Vermiform appendix (tissue), 1 donor: ENCODE data around the genes PKN2, GBP3 and LRRC8B.

GRCh38 chr1:86853035-86853472, 60.9 kb downstream of the SELENOF start:
- PRO-cap = no peak

DNA sequence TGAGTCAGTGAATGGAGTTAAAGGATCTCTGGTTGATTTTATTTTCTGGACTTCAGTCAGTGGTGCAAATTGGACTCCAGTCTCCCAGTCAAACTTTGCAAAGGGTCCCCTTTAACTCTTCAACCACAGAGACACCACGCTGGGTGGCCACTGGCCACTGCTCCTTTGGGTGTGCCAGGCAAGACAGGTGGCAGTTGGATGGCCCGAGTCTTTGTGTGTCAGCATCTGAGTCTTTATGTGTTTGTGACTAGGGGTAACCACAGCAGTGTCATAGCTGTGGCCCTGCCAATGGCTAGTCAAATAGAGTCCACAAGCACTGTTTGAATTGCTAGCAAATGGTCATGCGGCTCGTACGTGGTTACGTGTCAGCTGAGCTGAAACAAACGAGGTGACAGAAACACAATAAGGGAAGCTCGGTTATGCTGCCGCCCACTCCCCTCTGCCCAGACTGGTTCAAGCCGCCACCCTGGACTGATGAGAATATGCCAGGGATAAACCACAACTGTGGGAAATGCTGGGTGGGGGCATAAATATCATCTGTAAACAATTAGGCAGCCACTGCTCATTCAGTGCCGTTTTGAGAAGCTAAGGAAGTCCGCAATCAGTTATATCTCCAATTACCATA, 174.3 kb upstream of the LMO4 start:
- PRO-cap = no peak

DNA sequence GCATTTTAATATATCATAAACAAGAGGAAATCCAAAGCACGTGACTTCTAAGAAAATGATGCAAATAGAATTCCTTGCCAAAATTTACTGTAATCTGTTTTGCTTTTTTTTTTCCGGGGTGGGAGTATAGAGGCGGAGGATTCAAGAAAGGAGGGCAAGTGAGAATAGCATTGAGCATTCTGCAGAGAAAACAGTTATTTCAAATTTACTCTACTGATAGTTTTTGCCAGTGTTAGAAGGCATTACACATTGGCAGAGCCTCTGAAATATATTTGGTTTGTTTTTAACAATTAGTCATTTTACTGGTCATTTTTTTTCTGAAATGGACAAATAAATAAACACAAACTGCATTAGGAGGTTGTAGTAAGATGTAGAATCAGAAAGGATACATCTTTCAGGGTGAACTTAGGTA, 498.4 kb downstream of the LMO4 start:
- PRO-cap = no peak

DNA sequence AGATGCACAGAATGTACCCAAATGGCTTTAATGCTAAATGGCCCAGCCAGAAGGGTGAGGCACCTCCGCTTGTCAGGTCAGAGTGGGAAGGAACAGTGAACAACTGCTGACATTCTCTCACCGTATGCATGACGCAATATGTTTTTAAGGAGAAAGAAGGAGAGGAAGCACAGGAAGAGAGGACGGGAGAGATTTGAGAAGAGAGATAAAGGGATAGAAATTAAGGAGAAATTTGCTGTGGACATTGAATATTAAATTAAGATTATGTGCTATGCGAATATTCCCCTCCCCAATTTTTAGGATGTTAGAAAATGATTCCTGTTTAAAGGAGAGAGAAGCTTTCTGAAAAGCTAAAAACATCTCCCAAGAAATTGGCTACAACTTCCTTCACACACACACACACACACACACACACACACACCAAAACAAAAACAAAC, 525.5 kb downstream of the LMO4 start:
- PRO-cap = no peak

GRCh38 chr1:88683926-88684842, at the start of gene PKN2:
Gene PKN2 (plus strand): TSS chr1:88684273.
- PRO-cap = bidirectional peak, plus-strand start at chr1:88684345, minus-strand start at chr1:88683964

GRCh38 chr1:89005138-89006248, 13.1 kb upstream of the KYAT3 start:
- PRO-cap = no peak

- PRO-cap = no peak
Measured at GRCh38 chr1:89010880-89011311, 11.8 kb downstream of the GBP3 start.

- PRO-cap = bidirectional peak, plus-strand start at chr1:89022428, minus-strand start at chr1:89022257; unidirectional peak, minus-strand start at chr1:89022807
Measured at GRCh38 chr1:89022127-89023071, at the start of gene GBP3. Gene GBP3 (minus strand): TSS chr1:89022866.

DNA sequence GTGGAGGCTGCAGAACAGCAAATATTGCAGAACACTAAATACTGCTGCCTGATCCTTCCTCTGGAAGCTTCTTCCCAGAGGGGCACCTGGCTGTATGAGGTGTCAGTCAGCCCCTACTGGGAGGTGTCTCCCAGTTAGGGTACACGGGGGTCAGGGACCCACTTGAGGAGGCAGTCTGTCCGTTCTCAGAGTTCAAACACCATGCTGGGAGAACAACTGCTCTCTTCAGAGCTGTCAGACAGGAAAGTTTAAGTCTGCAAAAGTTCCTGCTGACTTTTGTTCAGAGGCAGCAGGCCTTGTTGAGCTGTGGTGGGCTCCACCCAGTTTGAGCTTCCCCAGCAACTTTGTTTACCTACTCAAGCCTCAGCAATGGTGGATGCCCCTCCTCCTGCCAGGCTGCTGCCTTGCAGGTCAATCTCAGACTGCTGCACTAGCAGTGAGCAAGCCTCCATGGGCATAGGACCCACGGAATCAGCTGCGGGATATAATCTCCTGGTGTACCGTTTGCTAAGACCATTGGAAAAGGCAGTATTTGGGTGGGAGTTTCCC, 11.3 kb upstream of the GBP3 start:
- PRO-cap = unidirectional peak, minus-strand start at position 250 of the sequence

DNA sequence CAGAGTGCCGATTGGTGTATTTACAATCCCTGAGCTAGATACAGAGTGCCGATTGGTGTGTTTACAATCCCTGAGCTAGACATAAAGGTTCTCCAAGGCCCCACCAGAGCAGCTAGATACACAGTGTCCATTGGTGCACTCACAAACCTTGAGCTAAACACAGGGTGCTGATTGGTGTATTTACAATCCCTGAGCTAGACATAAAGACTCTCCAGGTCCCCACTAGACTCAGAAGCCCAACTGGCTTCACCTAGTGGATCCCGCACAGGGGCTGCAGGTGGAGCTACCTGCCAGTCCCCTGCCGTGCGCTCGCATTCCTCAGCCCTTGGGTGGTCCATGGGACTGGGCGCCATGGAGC, 1.8 kb upstream of the GBP2 start:
- PRO-cap = no peak

DNA sequence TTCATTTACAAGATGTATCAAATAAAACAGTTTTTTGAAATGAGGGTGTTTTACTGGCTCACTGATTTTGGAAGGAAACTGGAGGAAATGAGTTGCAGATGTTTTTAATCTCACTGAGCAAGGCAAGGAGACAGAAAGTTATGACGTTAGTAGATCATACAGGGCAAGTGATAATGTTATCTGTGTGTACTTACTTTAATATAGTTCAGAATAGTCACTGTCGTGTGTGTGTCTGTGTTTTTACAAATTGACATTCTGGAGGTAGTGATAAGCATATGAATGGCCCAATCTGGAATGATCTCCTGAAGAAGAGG, 1.9 kb upstream of the GBP4 start:
- PRO-cap = bidirectional peak, plus-strand start at position 113 of the sequence, minus-strand start at position 80 of the sequence; bidirectional peak, plus-strand start at position 201 of the sequence, minus-strand start at position 172 of the sequence

GRCh38 chr1:89269009-89269670, 3.5 kb downstream of the GBP5 start:
- PRO-cap = no peak

- PRO-cap = no peak
Measured at GRCh38 chr1:89311793-89312238, 39.2 kb upstream of the GBP5 start.

DNA sequence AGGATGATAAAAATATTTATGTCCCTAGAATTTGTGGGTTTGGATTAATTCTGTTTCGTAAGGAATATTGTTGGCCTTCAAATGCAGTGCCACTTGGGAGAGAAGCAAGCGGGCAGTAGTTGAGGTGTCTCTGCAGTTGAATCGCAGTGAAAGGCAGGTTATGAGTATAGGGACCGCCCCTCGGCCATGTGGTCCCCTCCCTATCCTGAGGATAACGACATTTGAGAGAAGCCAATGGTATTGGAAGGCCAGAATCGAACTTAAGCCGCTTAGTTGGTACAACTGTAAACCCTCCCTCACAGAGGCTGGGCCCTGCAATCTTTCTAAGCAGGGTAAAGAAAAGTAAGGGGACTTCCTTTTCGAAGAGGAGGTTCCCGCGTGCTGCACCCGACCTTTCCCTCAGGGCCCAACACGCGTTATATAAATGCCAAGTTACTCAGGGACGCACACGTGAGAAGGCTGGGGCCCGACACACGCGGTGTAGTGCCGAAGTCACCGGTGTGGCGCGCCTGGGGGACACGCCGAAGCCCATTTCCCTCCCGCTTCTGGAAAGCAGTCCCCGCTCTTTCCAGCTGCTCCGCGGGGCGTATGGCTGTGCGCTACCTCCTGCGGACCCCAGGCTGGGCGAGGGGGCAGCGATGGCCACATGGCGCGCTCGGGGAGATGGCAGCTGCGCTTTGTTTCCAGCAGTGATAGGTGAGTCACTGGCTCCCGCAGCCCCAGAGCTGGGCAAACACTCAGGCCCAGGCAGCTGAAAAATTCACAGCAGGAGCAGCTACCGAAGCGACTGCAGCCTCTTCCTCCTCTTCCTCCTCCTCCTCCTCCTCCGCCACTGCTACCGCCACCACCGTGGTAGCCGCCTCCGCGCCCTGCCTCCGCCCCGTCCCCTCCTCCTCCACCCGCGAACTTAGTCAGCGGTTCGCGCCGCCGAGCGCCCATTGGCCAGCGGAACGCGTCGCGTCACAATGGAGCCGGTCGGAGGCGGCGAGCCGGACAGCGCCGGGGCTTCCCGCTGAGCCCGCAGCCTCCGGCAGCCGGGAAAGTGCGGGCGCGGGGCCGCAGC, at the start of gene LRRC8B:
LRRC8B (plus strand) TSS at position 938 of the 1,063 bp plus-strand sequence.
- PRO-cap = unidirectional peak, plus-strand start at position 356 of the sequence; bidirectional peak, plus-strand start at position 451 of the sequence, minus-strand start at position 396 of the sequence; bidirectional peak, plus-strand start at position 965 of the sequence, minus-strand start at position 834 of the sequence

- PRO-cap = no peak
Measured at GRCh38 chr1:89645038-89645684, 12.2 kb downstream of the LRRC8C start.

DNA sequence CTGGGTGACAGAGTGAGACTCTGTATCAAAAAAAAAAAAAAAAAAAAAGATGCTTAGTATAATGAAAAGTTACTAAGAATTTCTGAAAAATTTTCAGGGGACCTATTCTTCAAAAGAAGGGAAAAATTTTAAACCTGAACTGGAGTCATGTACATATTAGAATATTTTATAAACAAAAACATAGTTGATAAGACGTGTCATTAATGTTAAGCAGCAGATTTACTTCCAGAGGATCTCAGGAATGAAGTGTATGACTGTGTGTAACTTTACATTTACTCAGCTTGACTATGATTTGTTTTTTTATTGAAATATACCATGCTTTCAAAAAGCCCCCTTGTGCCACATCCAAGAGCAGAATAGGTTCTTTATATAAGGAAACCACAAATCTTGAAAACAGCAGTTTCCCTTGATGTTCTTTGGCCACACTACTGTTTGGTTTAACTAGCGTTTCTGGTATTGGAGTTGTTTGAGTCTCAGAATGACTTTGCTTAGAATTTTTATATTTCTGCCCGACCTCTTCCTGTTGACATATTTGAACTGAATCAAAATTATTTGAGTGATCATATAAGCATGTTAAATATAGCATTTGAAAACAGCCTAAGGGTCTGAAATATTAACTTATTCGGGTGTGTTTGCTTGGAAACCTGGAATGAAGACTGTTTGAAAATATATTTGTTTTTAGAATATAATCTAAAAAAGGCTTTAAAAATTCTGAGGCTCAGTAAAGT, 25.0 kb downstream of the LRRC8C start:
- PRO-cap = no peak

GRCh38 chr1:89687109-89687719, 54.3 kb downstream of the LRRC8C start:
- PRO-cap = no peak

DNA sequence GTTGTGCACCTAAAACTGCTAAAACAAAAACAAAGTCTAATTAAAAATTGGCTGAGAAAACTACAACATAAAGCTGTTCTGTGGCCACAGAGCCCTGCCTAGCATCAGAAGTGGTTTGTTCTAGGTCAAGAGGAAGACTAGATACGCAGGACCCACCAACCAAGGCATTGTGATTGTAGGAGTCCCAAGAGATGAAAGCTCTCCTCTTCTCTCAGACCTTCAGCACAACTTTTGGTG, 80.9 kb upstream of the LRRC8D start:
- PRO-cap = no peak

DNA sequence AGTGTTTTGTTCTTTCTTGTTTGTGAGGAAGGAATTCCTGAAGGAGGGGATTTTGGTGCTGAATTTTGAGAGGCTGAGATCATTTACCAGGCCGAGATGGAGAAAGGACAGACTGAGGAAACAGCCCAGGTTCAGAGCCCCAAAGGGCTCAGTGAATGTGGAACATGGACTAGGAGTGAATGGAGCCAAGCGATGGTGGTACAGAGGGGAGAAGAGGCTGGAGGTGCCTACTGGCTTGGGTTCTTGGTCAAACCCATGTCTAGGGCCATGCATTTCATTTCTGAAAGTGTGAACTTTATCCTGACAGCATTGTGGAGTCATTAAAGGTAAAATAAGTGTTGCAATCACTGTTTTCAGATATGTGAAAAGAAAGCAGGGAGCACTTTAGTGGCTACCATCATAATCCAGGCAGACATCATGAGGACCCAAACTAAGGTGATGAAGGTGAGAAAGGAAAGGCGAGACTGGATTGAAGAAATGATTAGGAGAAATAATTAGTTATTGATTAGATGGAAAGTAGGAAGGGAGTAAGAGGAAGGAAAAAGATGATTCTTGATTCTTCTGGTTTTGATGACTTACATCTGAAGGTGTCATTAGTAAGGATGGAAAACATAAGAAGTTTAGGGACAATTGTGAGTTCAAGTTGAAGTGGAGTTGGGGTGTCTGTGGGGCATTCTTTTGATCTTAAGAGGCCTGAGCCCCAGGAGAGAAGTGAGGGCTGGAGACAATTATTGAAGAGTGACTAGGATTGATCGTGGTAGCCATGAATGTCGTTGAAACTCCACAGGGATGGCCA, 32.0 kb downstream of the LRRC8D start:
- PRO-cap = no peak

DNA sequence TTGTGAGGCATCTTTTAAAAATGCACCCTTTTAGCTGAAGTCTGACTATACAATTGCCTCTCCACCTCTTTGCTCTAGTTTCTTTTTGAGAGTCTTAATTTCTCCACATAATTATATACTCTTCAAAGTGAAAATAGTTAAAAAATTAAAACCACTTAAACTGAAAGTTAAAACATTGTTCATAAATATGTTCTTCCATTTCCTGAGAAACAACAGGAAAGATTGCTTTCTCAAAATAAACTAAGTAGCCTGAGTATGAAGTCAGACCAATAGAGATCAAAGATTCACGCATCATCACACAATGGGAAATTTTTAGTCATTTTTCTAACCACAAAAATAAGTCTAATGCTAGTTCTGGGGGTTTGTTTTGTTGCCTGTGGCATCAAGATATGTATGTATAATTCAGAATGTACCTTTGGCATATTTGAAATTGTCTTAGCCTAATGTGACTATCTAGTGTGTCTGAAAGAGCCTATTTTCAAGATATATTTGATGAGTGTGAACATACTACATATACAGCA, 34.8 kb downstream of the LRRC8D start:
- PRO-cap = no peak